ENCODE measurements around the genes DYNLT3 and TSPAN7.

- PRO-cap, result bidirectional peak, plus-strand start at chrX:37847681, minus-strand start at chrX:37847571
- RAMPAGE, long total RNA, 4 experiments, result start-site peak on the minus strand in 4 of 4 experiments, at chrX:37847519-37847601 at its widest, 348 to 1,075 reads per replicate
Measured at GRCh38 chrX:37846827-37847986, at the start of gene DYNLT3. Gene DYNLT3, minus strand, starts transcription at chrX:37847571.

DNA sequence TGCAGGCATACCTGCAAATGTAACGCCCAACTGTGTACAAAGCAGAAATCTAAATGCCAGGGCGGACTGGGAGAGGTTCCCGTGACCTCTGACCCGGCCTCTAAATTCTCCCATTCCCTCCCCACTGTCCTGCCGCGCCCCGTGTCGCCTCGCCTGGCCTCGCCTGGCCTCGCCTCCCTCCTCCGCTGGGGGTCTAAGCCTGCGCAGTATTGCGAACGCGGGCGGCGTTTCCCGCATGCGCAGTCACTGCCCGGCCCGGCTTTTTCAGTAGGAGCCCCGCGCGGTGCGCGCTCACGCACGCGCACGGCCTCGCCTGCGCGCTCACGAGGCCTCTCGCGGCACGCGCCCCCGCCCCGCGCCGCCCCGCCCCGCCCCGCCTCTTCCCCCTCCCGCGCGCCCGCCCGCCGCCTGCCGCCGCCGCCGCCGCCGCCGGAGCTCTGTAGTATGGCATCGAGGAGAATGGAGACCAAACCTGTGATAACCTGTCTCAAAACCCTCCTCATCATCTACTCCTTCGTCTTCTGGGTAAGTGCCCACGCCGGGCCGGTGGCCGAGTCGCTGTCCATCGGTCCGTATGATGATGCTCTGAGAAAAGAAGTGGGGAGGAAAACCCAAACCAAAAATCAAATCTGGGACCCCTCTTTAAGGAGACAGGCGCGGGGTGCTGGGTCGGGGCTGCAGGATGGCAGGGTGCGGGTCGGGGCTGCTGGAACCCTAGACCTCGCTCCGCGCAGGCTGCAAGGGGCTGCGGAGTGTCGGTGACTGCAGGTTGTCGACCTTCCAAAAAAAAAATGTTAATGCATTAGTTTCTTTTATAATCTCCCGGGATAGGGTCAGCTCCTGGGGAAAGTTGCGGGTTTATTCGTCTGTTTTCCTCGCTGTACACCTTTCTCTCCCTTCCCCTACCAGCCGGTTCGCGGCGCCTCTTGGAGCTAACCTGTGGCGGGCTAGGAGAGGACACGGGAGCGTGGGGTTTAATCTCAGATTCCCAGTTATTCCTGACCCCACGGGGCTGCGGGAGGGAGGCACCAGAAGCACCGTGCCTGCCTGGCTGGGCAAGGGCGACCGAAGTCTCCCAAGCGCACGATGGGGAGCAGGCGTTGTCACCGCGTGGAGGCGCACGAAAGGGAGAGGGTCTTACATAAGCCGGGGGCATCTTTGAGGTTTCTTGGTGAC lies at the start of gene TSPAN7:
TSPAN7 (plus strand) TSS at position 440 of the 1,176 bp plus-strand sequence.
- PRO-cap, result bidirectional peak, plus-strand start at position 450 of the sequence, minus-strand start at position 187 of the sequence
- RAMPAGE, long total RNA, 4 experiments, result start-site peak on the plus strand in 4 of 4 experiments, centred at positions 427 to 457 of the sequence, 41 to 149 reads per replicate

GRCh38 chrX:38807408-38808232 lies 6.4 kb downstream of the MID1IP1 start:
- PRO-cap, result no peak
- RAMPAGE, long total RNA, 4 experiments, result no peak in any of the 4 experiments

- PRO-cap, result no peak
- RAMPAGE, long total RNA, 4 experiments, result no peak in any of the 4 experiments
Measured at GRCh38 chrX:38816094-38816694, 14.9 kb downstream of the MID1IP1 start.

DNA sequence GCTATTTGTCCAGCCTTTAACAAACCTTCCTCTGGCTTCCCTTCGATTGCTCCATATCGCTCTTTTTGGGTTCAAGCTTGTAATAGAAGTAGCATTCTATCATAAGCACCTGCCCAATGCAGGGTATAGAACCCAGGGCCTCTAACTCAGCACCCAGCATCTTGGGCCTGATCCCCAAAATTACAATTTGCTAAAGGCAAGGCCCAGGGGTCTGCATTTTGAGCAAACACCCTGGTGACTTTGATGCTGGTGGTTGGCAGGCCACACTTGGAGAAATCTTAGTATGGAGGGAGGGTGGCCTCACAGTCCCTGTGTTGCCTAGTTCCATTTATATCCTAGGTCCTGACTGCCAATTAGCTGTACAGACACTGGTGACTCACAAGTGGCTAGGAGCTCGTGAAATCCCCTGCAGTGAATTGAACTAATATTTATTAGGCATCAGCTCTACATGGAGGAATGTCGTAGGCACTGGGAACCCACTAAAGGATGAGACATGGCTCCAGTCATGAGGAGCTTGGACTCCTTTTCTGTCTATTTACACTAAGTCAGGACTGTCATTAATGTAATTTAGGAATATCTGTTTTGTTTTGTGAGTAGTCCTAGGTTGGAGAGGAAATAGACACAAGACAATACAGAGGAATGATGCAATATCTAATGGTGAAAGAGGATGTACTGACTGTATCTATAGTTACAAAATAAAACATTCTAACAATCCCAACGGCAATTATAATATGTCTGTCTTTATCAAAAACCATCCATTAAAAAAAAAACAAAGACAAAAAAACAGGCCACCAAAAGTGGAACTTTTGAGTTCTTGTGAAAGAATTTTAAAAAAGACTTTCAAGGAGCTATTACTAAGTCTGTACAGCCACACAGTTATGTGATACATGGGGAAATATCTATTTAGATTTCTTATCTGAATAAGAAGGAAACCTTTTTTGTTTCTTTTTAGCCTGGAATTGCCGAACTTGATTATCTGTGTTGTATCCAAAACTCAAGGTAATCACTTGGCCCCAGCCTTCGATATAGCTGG lies 67.7 kb downstream of the MID1IP1 start:
- PRO-cap, result no peak
- RAMPAGE, long total RNA, 4 experiments, result no peak in any of the 4 experiments

- PRO-cap, result no peak
- RAMPAGE, long total RNA, 4 experiments, result no peak in any of the 4 experiments
Measured at GRCh38 chrX:39771789-39773030, 325.5 kb downstream of the BCOR start.

DNA sequence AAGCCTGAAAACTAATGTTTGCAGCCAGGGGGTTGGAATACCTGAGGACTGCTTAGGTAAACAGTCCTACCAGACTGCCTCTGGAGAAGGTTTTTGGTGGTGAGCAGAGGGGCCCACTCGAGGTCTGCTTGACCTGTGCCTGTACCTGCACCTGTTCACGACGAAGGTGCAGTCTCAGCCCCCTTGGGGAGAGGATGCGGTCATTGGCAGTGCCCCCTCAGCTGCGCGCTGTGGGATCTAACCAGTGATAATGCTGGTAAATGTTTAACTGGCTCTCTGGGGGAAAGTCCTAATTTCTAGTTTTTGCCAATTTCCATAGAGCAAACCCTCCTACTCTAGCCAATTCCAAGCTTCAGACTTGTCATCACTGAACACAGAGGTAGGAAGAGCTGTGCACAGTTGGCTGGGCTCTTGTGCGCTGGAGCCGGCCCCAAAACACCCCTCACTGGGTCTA lies 271.0 kb downstream of the BCOR start:
- PRO-cap, result no peak
- RAMPAGE, long total RNA, 4 experiments, result no peak in any of the 4 experiments

DNA sequence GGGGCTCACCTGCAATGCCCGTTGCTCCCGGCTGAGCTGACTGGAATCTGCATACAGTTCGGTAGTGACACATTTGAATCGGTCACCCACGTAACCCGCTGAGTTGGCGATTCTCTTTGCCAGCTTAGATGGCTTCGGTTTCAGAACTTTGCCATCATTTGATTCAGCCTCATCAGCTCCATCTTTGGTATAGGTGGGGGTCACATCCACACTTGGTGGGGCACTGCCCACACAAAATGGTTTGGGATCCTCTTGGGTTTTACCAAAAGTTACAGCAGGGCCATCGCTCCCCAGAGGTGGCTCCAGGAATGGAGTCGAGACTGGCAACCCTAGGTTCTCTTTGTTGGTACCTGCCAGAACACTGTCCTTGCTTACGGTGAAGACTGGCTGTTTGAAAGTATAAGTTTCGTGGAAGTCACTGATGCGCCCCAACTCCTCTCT lies 25.4 kb downstream of the BCOR start:
- PRO-cap, result no peak
- RAMPAGE, long total RNA, 4 experiments, result no peak in any of the 4 experiments

DNA sequence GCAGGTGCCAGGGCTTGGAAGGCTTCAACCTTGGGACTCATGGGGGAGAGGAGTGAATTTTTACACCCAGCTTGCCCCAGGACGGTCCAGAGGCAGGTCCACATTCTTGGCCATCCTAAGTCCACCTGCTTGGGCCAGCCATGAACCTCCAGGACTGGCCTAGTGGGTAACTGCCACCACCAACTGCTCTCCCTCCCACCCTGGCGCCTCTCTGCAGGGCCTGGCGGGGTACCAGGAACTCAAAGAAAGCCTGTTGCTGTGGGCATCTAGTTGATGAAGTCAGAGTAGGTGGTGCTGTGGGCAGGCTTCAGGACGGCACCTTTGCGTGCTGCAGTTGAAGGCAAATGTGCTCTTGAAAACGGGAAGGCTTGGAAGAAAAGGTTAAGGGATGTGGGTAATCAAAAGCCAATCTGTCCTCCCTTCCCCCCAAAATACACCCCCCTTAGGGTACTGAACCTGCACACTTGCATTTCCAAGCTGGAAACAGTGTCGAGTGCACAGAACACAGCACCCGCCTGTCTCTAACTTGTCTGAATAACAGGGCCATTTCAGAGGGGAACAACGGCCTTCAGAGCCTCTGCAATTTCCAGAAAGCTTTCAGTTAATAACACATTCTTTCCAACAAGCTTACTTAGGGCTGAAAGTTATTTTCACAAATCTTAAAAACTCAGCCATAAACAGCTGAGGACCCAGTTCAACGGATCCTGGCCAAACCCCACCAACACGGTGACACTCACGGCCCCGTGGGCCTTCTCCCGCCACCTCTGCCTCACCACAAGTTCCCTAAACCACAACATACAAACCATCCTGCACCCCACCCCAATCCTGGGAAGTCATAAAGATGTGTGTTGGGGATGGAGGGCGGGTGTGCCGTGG lies 11.8 kb downstream of the BCOR start:
- PRO-cap, result unidirectional peak, minus-strand start at position 213 of the sequence
- RAMPAGE, long total RNA, 4 experiments, result no peak in any of the 4 experiments

DNA sequence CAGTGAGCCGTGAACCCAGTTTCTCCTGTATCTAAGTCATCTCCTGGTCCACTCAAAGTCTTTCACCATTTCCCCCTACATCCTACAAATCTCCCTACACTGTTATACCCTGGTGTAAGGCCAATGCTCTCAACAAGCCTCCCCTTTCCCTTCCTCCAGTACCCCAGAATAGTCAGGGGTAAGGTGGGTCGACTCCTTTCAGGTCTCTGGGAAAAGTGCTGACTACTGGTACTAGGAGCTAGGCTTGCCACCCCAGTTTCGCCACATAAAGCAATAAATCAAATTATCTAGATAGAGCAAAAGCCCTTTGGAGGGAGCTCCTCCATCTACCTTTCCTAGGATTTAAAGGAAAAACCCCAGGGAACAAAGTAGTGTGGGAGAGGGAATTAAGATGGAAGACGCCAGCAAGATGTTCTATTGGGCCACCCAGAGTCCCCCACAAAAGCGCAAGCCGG lies 8.2 kb downstream of the BCOR start:
- PRO-cap, result no peak
- RAMPAGE, long total RNA, 4 experiments, result no peak in any of the 4 experiments

GRCh38 chrX:40100751-40101607 lies 3.2 kb upstream of the BCOR start:
- PRO-cap, result no peak
- RAMPAGE, long total RNA, 4 experiments, result no peak in any of the 4 experiments

- PRO-cap, result no peak
- RAMPAGE, long total RNA, 4 experiments, result no peak in any of the 4 experiments
Measured at GRCh38 chrX:40144636-40145713, 47.2 kb upstream of the BCOR start.

DNA sequence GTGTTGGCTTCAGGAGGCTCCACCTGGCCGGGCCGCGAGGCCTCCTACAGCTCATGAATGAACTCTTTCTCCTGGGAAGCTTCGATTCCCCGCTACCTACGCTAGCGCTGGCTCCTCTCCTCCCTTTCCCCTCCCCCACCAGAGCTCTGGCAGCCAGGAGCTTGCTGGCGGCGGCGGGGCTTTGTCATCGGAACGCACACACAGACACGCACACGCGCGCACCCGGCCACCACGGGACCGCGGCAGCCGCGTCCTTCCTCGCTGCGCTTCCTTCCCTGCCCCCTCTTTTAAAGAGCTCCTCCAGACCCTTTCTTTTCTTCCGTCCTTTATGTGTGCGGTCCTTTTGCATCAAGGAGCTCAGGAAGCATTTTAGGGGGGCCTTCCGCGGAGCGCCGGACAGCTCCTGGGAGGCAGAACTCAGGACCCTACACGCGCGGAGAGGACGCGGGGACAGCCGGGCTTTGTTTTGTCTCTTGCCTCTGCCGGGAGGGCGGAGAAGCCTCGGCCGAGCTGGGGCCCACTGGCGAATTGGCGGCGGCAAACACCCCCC lies 70.2 kb upstream of the BCOR start:
- PRO-cap, result bidirectional peak, plus-strand start at position 187 of the sequence, minus-strand start at position 140 of the sequence
- RAMPAGE, long total RNA, 4 experiments, result no peak in any of the 4 experiments

- PRO-cap, result no peak
- RAMPAGE, long total RNA, 4 experiments, result no peak in any of the 4 experiments
Measured at GRCh38 chrX:40262717-40263693, 165.2 kb upstream of the BCOR start.

DNA sequence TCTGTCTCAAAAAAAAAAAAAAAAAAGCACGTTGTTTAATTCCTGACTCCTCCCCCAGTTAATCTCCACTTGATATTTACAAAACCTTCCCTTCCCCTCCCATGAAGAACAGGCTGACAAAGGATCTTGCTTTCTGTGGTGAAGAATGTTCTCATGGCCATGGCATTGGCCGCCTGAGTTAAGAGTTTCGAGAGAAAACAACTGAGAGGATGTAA lies 168.2 kb upstream of the BCOR start:
- PRO-cap, result no peak
- RAMPAGE, long total RNA, 4 experiments, result no peak in any of the 4 experiments

DNA sequence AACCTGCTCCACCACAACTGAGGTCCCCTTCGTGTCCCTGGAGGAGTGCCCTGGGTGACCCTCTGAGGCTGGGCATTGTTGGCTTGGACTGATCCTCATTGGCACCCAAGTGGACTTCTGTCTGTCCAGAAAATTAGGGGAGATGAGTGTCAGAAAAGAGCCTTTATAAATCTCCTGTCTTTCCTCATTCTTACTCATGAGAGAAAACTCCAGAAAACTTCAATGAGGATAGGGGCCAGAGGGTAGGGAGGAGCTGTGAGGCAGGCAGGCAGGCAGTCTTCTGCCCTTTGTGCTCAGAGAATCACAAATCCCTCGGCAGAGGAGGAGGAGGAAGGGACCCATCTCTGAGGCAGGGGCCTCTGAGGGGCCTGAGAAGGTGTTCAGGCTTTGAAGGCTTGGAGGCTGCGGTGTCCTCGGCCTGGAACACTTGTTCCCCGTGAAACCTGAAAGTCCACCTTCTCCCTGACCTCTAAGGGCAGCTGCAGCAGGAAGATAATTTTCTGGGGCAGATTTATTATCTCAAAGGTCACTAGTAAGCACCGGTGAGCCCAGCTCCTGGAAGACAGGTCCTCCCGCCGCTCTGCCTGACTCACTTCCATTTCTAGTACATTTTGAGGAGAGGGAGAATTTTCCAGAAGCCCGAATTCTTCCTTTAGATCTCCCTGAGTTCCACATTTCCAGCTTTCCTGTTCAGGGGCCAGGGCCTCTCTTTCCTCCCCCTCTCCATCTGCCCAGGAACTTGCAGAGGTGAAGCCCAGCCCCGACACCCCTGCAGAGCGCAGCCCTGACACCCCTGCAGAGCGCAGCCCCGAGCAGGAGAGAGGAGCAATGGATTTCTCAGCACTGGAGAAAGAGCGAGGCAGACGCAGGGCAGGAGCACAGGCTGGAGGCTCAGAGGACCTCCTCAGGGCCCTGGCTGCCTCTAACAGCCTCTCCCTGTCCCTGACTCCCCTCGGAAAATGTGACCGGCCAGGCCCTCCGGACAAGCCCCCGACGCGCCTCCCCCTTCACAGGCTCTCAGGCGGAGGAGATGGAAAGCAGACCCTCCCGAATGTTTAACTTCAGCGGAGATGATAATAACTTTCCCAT lies 200.5 kb upstream of the BCOR start:
- PRO-cap, result no peak
- RAMPAGE, long total RNA, 4 experiments, result no peak in any of the 4 experiments

- PRO-cap, result no peak
- RAMPAGE, long total RNA, 4 experiments, result no peak in any of the 4 experiments
Measured at GRCh38 chrX:40644783-40645469, 2.4 kb downstream of the CXorf38 start.

- PRO-cap, result no peak
- RAMPAGE, long total RNA, 4 experiments, result no peak in any of the 4 experiments
Measured at GRCh38 chrX:41157519-41158239, 72.4 kb downstream of the USP9X start.

DNA sequence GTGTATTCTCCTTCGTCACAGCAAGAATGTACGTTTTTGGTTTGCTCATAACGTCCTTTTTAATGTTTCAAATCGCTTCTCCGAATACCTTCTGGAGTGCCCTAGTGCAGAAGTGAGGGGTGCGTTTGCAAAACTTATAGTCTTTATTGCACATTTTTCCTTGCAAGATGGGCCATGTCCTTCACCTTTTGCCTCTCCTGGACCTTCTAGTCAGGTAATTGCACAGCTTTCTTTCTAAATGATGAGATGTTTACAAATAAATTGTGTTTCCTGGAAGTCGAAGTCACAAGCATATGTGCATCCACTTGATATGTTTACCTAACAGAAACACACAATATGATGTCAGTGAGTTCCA lies 115.6 kb upstream of the DDX3X start:
- PRO-cap, result no peak
- RAMPAGE, long total RNA, 4 experiments, result no peak in any of the 4 experiments

- PRO-cap, result no peak
- RAMPAGE, long total RNA, 4 experiments, result no peak in any of the 4 experiments
Measured at GRCh38 chrX:41435424-41436129, 11.6 kb upstream of the NYX start.

Data from sigmoid colon (tissue), 4 donors.